Cytotoxic T cell (primary cell): Measurements from ENCODE around the genes DSC3, DSG2 and GAREM1.

GRCh38 chr18:27992412-27993079 is 184.4 kb downstream of the CDH2 start:
- PRO-cap, 2 experiments, result no peak in any of the 2 experiments

DNA sequence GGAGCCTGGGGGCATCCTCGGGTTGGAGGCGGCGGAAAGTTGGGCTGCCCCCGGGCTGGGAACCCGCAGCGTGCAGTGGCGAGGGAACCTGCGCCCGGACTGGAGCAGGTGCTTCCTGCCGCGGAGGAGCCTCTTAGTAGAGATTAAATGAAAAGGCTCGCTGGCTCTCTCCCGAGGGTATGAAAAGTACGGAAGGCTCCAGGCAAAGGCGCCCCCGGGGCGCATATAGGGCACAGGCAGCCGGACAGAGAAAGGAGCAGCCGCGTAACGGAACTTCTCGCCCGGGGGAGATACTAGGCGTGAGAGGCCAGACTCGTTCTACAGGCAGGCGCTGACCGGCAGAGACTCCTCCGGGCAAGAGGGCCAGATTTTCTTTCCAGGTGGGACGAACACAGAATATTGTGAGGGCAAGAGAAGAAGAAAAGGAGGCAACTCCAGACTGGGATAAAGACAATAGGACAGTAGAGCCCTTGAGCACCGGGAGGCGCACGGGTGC is 899 bp downstream of the CDH2 start:
- PRO-cap, 2 experiments, result no peak in any of the 2 experiments

GRCh38 chr18:29163833-29164436 is 987.0 kb upstream of the CDH2 start:
- PRO-cap, 2 experiments, result no peak in any of the 2 experiments

DNA sequence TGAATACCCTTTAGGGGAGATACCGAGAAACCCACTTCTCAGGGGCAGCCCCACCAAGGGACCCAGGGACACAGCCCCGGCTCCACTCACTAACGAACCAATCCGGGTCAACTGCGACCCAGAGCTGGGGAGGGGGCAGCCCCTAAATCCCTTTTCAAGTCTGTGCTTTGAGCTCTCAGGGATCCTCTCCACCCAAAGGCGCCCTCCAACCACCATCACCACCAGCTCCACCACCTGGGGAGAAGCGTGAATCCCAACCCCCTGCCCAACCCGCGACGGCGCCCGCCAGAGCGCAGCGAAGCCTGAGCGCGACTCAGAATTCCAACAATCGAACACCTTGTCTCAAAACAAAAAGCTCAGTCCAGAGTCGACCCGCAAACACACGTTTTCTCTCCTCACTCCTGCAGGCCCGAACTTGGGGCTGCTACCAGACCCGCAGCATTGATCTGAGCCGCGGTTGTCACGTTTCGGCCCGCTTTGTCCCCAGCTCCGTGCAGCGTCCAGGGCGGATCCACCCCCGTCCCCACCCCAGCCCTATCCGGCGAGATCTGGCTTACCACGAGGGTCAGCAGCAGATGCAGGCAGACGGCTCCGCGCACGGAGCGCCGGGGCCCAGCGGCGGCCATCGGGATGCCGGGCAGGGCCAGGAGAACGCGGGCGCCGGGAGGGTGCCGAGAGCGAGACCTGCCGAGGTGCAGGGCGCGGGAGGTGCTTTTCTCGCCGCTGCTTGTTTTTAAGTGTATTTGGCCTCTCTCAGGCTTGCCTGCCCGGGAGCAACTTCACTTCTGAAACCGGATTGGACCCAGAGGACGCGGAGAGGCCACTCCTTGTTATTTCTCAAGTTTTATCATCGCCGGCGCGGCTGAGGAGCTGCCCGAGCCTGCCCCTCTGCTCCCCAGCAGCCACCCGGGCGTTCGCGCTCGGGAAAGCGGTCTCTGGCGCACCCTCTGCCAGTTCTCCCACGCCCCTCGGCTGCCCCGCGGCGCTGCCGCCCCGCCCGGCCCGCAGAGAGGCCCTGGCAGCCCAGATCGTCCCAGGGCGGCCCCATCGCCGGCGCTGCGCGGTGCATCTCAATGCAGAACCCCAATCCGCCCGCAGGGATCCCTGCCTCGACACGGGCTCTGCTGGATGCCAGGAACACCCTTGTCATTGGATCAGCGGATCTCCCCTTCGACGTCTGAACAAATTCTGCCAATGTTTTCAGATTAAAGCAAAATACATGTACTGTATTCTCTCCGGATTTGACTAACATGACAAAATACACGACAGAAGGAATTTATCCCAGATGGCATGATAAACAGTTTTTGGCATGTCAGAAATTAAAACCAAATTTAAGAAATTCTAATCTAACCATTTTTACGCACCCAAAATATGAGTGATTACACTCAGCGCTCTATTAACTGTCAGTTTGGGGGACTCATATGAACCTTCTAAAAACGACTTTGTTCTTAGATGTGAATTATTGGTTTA is at the start of gene DSC3:
TSS of gene DSC3 (minus strand) at position 708 of the 1,470 bp plus-strand sequence.
- PRO-cap, 2 experiments, result no peak in any of the 2 experiments

DNA sequence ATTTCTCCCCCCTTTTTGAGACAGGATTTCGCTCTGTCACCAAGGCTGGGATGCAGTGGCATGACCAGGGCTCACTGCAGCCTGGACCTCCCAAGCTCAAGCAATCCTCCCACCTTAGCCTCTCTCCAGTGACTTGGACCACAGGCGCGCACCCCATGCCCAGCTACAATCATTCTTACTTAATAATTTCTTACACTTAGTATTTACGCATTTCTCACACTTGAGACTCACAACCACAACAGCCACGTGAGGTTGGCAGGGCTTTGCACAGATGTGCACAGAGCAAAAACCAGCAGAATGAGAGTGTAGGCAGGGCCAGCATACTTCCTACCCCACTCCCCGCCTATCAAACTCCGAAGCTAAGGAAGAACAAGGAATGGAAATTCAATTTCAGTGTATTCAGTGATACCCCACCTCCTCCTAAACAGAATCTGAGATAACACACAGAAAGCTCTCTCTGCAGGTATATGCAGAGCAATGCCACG is 2.3 kb downstream of the DSC2 start:
- PRO-cap, 2 experiments, result no peak in any of the 2 experiments

- PRO-cap, 2 experiments, result no peak in any of the 2 experiments
Measured at GRCh38 chr18:31204951-31205226, 42.2 kb upstream of the DSC1 start.

- PRO-cap, 2 experiments, result no peak in any of the 2 experiments
Measured at GRCh38 chr18:31206778-31207364, 44.2 kb upstream of the DSC1 start.

GRCh38 chr18:31497784-31498908 is at the start of gene DSG2:
Gene DSG2, plus strand, starts transcription at chr18:31498177.
- PRO-cap, 2 experiments, result no peak in any of the 2 experiments

GRCh38 chr18:31510095-31510805 is 12.3 kb downstream of the DSG2 start:
- PRO-cap, 2 experiments, result no peak in any of the 2 experiments

GRCh38 chr18:31513348-31514295 is 15.6 kb downstream of the DSG2 start:
- PRO-cap, 2 experiments, result no peak in any of the 2 experiments

GRCh38 chr18:31685613-31685745 is 1.1 kb upstream of the B4GALT6 start:
- PRO-cap, 2 experiments, result peak in 2 of 2 experiments; most common plus-strand start chr18:31685633 (in 1)

GRCh38 chr18:31825468-31826776 is 65.2 kb upstream of the SLC25A52 start:
- PRO-cap, 2 experiments, result no peak in any of the 2 experiments

GRCh38 chr18:31900274-31901171 is 42.4 kb downstream of the TRAPPC8 start:
- PRO-cap, 2 experiments, result no peak in any of the 2 experiments

- PRO-cap, 2 experiments, result peak in 1 of 2 experiments; most common minus-strand start chr18:32096996 (in 1)
Measured at GRCh38 chr18:32096840-32097266, 5.2 kb downstream of the RNF138 start.

DNA sequence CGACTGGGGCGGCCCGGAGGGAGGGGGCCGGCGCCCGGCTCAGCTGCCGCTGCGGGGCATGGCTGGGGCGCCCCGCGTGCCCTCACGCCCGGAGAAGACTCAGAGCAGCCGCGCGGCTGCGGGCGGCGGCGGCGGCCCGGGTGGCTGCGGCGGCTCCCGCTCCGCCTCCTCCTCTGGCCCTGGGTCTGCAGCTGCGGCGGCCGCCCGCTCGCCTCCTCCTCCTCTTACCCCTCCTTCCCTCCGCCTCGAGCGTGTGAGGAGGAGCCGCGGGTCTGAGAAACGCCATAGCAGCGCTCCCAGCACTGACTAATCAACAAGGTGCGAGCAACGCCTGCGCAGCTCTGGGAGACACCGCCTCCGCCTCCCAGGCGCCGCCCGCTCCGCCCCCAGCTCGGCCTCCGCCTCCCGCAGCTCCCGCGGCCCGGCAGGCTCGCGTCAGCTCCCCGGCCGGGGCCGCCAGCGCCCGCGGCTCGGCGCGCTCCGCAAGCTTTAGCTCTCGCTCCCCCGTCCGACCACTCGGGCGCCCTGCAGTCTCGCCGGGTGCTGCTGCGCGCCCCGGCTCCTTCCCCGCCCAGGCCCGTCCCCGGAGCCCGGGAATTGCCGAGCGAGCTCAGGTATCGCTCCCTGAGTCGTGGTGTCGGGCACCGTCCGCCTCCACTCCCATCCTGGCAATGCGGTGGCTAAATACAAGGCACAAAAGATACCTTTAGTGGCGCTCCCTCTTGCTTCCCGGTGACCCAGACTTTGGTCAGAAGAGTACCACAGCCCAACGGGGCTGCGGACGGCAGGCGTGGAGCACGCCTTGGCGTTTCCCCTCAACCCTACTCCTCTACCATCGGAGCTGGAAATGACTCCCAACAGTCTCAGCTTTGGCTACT is at the start of gene GAREM1:
TSS of gene GAREM1 (minus strand) at position 308 of the 878 bp plus-strand sequence.
- PRO-cap, 2 experiments, result peak in 1 of 2 experiments; most common plus-strand start position 486 of the sequence (in 1); most common minus-strand start position 308 of the sequence (in 1)

- PRO-cap, 2 experiments, result no peak in any of the 2 experiments
Measured at GRCh38 chr18:33116293-33116815, 324.2 kb downstream of the CCDC178 start.

DNA sequence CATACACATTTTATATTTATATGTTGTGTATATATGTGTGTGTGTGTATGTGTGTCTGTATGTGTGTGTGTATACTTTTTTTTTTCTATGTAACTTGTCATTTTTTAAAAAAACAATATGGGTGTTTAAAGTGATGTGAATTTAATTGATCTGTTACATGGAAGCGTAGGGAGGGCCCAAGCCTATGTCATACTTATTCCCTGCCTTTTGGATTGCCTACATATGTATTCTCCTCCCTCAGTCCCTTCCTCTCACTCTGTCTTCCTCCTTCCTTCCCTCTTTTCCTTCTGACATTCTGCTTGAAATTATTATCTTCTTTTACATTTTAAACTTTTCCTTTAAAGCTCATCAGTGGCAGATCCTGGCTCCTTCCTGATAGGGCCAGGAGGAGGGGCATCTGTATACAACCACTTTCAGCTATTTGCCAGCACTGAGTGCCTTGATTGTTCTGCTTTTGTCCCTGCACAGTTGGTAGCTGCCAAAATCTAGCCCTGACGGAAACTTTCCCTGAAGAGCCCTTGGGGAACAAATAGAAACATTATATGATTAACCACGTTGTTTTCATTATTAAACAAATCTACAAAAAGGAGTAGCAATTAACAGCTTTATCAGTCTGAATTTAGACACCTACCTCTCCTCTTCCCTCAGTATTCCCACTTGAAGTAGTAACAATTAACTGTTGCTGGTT is 7.0 kb downstream of the ASXL3 start:
- PRO-cap, 2 experiments, result no peak in any of the 2 experiments

DNA sequence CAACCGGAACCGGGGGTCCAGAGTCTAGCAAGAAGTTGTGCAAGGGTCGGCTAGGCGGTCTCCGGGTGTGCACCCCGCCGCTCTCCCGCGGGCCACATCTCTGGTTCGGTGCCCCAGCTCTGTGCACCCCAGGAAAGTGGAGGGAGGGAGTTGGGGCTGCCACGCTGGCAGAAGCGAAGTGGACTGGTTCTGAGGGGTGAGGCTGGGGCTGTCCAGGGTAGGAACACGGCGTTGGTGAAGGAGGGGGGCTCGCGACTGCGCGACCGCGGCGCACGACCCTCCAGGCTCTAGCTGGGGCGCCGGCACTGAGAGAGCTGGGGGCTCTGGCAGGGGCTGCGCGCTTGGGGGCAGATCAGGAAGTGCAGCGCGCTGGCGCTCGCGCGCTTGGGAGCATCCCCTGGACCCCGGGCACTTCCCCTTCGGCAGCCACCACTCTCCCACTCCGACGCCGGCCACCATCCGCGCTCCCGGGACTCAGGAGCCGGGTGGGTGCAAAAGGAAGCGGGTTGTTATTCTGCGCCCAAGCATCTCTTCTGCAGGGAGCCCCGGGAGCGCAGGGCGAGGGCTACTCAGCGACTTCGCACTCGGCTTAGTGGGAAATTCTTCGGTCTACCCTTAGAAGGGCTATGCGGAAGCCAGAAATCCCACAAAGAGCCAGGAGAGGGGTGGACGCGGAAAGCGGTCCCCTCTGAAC is 63.9 kb upstream of the MAPRE2 start:
- PRO-cap, 2 experiments, result peak in 1 of 2 experiments; most common plus-strand start position 647 of the sequence (in 1); most common minus-strand start position 474 of the sequence (in 1)

DNA sequence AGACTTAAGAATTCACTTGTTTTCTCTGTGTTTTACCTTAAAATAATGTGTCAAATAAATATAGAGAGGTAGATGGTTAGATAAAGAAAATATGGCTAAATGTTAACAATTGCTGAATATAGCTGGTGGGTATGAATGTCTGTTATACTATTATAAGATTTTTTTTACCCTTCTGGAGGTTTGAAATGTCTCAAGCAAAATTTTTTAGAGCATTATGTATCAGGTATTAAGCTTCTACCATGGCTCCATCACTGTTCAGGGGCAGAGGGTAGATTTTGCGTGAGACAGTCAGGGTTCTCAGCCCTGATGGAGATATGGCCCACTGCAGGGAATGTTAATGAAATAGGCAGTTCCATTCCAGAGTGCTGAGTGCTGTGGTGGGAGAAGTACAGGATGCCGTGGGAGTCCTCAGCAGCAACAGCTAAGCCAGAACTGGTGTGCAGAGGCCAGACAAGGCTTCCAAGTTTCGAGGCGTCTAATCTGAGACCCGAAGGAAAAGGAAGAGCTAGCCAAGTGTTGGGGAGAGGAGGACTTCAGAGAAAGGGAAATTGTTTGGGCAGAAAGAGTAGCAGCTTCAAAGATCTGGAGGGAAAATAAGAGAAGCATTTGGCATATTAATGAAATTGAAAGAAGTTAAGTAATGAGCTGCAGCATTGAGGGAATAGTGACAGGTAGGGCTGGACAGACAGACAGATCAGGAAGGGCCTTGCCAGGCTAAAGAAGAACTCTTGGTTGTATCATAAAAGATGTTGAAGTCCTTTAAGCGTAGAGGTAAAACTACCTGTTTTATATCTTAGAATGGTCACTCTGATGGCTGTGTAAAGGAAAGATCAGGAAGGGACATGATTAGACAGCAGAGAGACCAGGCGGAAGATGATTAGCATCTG is 30.2 kb upstream of the MAPRE2 start:
- PRO-cap, 2 experiments, result no peak in any of the 2 experiments

DNA sequence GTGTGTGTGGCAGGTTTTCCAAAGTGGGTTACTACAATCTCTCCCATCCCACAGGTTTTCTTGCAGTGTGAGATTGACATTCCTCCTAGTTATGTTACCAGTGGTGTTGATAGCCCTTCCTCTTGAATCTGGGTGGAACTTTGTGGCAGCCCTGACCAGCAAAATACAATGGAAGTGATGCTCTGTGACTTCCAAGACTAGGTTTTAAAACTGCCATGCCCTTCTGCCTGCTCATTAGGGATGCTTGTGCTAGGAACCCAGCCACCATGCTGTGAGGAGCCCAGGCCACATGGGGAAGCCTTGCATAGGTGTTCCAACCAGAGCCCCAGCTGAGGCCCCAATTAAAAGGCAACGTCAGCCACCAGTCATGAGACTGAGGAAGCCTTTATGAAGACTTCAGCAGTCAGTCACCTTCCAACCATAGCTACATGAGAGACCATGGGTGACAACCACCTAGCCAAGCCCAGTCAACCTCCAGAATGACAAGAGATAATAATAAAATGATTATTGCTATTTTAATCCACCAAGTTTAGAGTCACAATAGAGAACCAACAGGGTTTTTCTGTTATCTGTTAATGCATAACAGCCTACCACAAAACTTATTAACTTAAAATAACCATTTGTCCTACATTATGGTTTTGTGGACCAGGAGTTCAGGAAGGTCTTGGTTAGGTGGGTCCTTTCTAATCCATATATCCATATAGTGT is 13.9 kb upstream of the MAPRE2 start:
- PRO-cap, 2 experiments, result peak in 1 of 2 experiments; most common plus-strand start position 421 of the sequence (in 1); most common minus-strand start position 273 of the sequence (in 1)